Pulmonary lymph node (tissue), 1 donor: Measurements from ENCODE around the genes HTR2A and ITM2B.

GRCh38 chr13:46575354-46575890 is 22.5 kb downstream of the LRCH1 start:
- PRO-cap, result no peak

- PRO-cap, result bidirectional peak, plus-strand start at chr13:46666045, minus-strand start at chr13:46665941
These were observed 112.8 kb downstream of the LRCH1 start for GRCh38 chr13:46665659-46666369.

DNA sequence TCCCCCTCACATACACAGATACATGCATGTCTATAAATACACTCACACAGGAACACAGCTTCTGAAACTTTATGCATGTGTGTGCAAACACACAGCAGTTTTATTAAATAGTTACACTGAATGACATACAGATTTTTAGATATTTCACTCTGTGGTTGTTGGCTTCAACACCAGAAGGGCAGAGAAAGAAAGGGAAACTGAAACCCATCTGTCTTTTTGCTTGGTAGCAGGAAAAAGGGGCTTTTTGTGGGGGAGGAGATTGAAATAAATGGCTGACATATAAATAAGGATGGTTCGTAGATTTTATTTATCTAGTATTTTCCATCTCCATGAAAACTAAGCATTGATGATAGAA is 114.9 kb downstream of the LRCH1 start:
- PRO-cap, result no peak

DNA sequence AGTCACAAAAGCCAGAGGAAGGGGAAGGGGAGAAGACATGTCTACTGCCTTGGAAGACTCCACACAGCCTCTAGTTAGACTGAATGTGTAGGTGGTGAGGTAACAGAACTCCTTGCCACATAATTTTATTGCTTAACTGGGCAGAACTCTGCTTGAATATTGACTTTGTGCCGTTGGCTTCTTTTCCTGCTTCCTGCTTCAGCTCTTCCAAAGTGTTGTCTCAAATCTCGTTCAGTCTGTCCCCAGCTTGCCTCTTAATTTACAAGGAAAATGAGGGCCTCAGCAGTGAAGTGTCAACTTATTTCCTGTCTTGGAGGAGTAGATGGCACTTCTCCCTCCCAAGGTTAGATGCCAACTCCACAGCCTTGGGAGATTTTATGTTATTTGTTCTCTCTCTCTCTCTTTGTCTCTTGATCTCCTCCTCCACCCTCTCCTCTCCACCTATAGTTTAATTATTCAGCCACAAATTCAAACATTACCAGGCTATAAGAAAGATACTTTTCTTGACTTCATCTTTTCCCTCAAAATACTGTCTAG is 37.0 kb downstream of the ESD start:
- PRO-cap, result no peak

DNA sequence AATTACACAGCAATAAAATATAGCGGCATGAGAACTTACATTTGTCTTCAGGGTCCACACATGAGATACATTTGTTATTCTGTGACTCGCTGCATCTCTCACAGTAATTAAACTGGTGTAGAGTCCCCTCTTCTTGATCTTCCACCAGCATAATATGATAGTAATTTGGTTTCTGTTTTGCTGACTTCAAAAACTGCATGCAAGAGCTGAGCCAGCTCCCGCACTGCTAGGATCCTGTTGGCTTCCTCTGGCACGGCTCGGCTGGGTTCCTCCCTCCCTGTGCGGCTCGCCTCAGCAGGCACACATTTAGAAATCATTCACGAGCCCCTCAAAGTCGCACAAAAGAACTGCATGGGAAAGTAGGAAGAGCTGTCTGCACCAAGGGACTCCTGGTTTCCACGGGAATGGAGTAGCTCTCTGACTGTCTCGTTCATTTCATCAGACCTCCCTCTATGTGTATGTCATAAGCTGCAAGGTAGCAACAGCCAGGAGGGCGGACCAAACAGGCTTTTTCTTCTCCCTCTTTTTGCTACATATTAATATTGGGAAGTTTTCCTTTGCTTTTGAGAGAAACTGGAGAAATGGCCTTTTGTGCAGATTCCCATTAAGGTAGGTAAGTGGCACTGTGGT is at the start of gene HTR2A:
HTR2A (minus strand) TSS at position 419 of the 630 bp plus-strand sequence.
- PRO-cap, result no peak

GRCh38 chr13:48151426-48151733 is 56.5 kb upstream of the MED4 start:
- PRO-cap, result no peak

DNA sequence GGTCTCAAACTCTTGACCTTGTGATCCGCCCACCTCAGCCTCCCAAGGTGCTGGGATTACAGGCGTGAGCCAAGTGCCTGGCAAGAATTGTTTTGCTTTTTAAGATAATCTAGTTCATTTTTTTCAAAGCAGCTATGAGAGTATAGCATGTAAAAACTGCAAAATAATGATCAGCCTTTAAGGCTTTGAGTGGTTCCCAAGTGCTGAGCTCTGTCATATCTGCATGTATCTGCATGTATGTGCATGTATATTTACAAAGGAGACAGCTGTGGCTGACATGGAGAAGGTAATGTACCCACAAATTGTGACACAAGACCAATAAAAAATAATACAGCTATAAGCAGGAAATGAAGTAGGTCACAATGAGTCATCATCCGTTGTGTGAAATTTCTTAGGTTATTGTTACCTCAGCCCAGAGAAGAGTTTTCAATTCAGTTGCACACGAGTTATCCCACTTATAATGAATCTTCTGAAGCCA is 60.9 kb upstream of the MED4 start:
- PRO-cap, result bidirectional peak, plus-strand start at position 415 of the sequence, minus-strand start at position 312 of the sequence

- PRO-cap, result bidirectional peak, plus-strand start at chr13:48233182, minus-strand start at chr13:48233066
These were observed at the start of gene ITM2B for GRCh38 chr13:48232886-48233565. Gene ITM2B, plus strand, starts transcription at chr13:48233206.

DNA sequence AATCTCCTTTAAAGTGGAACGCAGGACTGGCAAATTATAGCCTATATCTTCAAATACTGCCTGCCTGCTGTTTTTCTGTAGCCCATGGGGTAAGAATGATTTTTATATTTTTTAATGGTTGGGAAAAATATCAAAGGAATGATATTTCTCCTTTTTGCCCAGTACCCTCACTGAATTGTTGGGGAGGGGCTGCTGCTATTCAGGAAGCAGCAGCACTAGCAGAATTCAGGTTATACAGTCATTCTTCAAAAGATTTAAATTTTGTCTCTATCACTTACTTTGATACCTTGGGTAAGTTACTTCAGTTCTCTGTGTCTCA is 6.7 kb downstream of the ITM2B start:
- PRO-cap, result unidirectional peak, minus-strand start at position 76 of the sequence

GRCh38 chr13:48261011-48262049 is 28.3 kb downstream of the ITM2B start:
- PRO-cap, result no peak

DNA sequence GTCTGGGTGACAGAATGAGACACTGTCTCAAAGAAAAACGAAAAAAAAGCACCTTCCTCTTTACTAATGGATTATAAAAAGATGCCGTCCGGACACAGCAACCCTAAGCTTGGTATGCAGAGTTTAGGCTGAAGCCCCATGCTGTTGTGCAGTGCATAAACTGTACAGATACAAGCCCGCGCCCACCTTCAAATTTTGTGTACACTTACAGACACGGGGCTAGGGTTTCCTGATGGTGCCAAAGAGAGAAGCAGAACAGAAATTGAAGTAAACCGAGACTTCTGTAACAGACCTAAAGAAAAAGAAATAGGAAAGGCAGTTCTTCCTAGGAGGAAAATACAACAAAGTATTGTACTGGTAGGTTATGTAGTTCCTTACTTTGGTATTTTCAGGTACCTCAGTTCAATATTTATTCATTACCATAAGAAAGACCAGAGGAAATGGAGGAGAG is 8.9 kb downstream of the LPAR6 start:
- PRO-cap, result no peak

DNA sequence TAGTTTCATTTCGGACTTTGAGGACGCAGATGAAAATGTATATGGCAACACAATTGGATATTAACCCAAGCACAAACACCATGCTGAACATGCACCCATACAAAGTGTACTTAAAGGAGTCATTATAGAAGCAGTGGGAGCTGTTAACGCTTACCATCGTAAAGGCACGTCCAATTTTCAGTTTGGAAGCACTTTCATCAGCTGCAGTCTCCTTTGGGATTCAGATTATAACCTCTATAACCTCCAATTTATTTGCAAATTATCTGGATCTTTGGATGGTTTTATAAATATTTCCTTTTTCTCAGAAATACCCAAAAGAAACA is 685 bp downstream of the LPAR6 start:
- PRO-cap, result bidirectional peak, plus-strand start at position 122 of the sequence, minus-strand start at position 99 of the sequence

GRCh38 chr13:48437421-48438052 is 24.6 kb upstream of the LPAR6 start:
- PRO-cap, result bidirectional peak, plus-strand start at chr13:48437546, minus-strand start at chr13:48437488

GRCh38 chr13:48585360-48585720 is 52.5 kb upstream of the RCBTB2 start:
- PRO-cap, result no peak

DNA sequence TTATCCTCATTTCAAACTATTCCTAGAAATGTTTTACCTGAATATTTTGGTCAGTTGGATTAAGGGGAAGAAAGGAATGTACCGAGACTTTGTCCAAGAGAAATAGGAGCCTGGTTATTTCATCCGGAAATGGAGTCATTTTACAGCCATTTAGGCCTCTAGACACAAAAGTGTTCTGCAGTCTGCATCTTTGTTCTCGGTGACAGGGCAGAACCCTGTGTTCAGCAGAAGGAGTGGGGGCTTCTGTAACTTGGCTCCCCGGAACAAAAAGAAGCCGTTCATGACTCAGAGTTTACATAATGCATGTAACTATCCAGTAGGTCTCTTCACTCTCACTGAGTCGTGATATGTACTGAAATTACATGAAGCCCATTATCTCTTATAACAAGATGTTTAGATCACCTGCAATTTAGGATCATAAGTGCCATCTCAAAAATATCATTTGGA is 21.6 kb upstream of the FNDC3A start:
- PRO-cap, result no peak

- PRO-cap, result no peak
These were observed 3.4 kb downstream of the FNDC3A start for GRCh38 chr13:48979082-48979592.

DNA sequence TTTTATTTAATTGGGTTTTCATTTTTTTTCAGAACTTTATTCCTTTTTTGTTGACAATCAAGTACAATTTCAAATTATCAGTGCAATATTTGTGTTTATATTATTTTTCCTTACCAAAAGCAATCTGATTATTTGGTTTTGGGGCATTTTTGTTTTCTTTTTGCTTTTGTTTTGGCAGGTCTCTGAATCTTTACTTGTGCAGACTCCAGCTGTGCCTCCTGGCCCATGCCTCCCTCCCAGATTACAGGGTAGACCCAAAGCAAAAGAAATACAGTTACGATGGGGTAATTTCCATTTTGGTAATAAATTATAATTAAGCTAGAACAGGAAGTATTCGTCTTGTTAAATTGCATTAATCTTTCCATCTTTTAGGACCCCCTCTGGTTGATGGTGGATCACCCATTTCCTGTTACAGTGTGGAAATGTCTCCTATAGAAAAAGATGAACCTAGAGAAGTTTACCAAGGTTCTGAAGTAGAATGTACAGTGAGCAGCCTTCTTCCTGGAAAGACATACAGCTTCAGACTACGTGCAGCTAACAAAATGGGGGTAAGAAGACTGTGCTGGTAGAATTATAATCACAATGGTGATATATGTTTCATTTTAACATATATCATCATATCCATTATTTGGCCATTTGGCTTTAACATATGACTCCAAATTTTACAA is 29.2 kb upstream of the MLNR start:
- PRO-cap, result no peak

DNA sequence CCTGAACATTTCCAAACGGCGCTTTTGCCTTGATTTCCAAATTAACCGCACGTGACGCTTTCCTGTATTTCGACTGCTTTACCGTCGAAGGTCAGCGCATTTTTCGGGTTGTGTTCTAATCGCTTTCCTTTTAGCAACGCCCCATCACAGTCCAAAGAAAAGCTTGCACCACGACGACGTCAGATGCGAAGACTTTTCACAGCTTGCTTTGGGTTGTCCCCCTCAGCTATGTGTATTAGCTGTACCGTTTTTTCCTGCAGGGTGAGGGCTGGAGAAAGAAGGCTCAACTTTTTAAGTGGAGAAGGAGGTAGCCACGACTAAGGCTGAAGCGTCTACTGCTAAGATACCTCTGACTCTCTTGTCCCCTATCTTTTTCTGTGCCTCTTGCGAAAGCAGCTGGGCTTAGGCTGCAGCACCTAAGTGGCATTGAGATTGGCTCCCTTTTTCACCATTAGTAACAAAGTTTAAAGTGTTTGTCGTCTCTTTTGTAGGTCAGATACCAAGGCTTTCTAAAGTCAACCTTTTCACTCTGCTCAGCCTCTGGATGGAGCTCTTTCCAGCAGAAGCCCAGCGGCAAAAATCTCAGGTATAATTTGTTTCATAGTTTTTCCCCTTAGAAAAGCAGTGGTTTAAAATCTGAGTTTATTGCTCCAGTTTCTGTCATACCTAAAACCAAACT is 794 bp downstream of the CDADC1 start:
- PRO-cap, result unidirectional peak, minus-strand start at position 75 of the sequence; unidirectional peak, minus-strand start at position 345 of the sequence

DNA sequence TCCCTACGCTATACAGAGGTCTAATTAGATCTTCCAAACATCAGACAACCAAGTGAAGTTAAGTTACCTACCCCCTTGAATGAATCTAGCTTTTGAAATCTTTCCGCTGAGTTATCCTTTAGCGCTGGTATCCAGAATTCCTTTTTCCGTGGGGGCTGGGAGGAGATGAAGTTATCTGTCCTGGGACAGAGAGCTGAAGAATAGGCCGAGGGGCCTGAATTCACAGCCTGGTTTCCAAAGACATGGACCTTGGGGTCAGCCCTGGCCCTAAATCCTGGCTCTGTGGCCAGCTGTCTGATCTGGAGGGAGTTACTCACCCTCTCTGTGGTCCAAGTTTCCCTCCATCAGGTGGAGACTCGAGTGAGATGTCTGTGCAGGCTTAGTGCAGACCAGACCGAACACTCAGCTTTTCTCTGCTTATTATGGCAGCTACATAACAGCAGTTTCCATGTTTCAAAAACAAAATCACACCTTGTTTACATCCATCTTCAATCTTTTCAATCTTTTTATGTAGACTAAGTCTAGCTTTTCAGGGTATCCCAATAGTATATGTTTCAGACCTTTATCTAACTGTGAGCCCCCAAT is 59.6 kb downstream of the CDADC1 start:
- PRO-cap, result no peak

DNA sequence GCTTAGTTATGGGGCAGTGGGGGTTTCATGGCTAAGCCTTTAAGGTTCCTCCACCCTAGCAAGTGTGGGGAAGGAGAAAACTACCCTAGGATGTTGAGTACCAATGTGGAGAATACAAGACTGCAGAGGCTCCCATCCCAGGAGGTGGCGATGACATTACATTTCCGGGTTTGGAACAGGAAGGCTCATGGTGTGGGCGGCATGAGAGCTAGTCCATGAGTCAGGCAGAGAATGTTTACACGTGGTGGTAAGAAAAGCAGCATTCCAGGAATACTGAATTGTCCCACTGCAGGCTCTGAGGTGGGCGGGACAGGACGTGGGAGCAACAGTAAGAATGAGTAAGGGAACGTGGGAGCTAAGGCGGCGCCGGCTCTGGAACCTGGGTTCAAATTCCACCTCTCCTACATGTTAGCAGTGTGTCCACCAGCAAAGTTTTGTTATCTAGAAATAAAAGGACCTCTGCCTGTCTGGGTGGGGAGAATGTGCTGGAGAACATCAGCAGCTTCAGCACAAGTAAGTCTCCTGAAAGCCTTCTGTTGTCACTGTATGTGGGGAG is 66.2 kb downstream of the CDADC1 start:
- PRO-cap, result no peak